ENCODE measurements around a stretch of chr6.

DNA sequence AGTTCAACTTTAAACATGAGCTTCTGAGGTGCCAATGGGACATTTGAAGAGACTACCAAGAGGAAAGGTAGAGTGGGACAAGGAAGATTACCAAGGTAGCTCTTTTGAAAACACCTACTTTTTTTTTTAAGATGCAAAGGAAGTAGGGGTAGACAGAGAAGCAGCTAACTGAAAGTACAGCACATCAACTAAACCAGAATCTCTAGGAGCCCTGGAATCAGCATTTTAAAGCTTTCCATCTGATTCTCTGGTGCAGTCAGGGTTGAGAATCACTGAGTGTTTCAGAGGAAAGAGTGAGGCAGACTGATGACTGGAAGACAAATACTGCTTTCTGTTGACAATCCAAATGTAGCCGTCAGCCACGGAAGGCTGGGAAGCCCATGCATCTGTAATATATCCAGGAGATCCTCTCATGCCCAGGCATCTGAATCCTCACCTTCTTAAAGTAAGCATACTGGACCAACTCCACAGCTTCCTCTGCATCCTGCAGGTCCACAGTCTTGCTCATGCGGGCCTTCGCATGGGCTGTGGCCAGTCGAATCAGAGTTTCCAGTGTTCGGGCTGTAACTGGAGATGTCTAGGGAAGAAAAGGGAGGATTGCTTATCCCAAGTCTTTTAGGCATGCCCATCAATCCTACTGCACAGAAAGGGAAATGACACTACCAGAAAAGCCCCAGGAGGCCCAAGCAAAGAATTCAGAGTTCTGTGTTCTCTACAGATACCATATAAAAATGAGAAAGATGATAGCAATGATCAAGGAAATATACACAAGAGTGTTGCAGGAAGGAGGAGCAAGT, 15.7 kb downstream of the MCM3 start:
- RAMPAGE, long total RNA: no peak
- RRBS, 2 experiments: no CpG with 5 or more reads among the region's 6 CpGs
CAGE:
- cytosol, long polyA minus RNA: no peak
- cytosol, long polyA plus RNA: no peak
- long polyA plus RNA: no peak
- nucleolus, long total RNA: no peak
- nucleus, long polyA plus RNA: no peak
- nucleus, long total RNA: no peak

- RAMPAGE, long total RNA: no peak
- RRBS, 2 experiments: no CpG with 5 or more reads among the region's 7 CpGs
CAGE:
- cytosol, long polyA minus RNA: no peak
- cytosol, long polyA plus RNA: no peak
- long polyA plus RNA: no peak
- nucleolus, long total RNA: no peak
- nucleus, long polyA plus RNA: no peak
- nucleus, long total RNA: no peak
Measured at GRCh38 chr6:52285214-52285564, 647 bp upstream of the MCM3 start.

- RAMPAGE, long total RNA: no peak
- RRBS, 2 experiments: no CpG with 5 or more reads among the region's 5 CpGs
CAGE:
- cytosol, long polyA minus RNA: no peak
- cytosol, long polyA plus RNA: no peak
- long polyA plus RNA: no peak
- nucleolus, long total RNA: no peak
- nucleus, long polyA plus RNA: no peak
- nucleus, long total RNA: no peak
Measured at GRCh38 chr6:52370183-52370686, 8.3 kb downstream of the PAQR8 start.

GRCh38 chr6:52393587-52394899, 26.1 kb upstream of the EFHC1 start:
- RAMPAGE, long total RNA: no peak
- RRBS, 2 experiments: no CpG with 5 or more reads among the region's 12 CpGs
CAGE:
- cytosol, long polyA minus RNA: no peak
- cytosol, long polyA plus RNA: no peak
- long polyA plus RNA: no peak
- nucleolus, long total RNA: no peak
- nucleus, long polyA plus RNA: no peak
- nucleus, long total RNA: no peak

DNA sequence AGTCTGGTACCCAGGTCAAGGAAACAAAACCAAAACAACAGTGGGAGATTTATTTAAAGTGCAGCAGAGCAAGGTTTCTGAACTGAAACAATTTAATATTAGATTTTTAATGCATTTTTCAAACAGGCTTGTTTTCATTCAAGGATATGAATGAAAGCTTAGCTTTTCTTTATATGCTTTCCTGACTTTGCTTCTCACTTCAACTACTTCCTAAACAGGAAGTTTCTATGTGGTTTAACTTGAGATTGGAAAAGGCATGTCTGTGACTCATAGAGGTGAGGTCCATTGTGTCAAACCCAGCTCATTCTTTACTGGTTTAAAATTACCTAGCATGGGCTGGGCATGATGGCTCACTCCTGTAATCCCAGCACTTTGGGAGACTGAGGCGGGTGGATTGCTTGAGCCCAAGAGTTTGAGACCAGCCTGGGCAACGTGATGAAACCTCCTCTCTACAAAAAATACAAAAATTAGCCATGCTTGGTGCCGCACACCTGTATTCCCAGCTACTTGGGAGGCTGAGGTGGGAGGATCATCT, 34.4 kb downstream of the EFHC1 start:
- RAMPAGE, long total RNA: no peak
- RRBS, 2 experiments: no CpG with 5 or more reads among the region's 3 CpGs
CAGE:
- cytosol, long polyA minus RNA: no peak
- cytosol, long polyA plus RNA: no peak
- long polyA plus RNA: no peak
- nucleolus, long total RNA: no peak
- nucleus, long polyA plus RNA: no peak
- nucleus, long total RNA: no peak

DNA sequence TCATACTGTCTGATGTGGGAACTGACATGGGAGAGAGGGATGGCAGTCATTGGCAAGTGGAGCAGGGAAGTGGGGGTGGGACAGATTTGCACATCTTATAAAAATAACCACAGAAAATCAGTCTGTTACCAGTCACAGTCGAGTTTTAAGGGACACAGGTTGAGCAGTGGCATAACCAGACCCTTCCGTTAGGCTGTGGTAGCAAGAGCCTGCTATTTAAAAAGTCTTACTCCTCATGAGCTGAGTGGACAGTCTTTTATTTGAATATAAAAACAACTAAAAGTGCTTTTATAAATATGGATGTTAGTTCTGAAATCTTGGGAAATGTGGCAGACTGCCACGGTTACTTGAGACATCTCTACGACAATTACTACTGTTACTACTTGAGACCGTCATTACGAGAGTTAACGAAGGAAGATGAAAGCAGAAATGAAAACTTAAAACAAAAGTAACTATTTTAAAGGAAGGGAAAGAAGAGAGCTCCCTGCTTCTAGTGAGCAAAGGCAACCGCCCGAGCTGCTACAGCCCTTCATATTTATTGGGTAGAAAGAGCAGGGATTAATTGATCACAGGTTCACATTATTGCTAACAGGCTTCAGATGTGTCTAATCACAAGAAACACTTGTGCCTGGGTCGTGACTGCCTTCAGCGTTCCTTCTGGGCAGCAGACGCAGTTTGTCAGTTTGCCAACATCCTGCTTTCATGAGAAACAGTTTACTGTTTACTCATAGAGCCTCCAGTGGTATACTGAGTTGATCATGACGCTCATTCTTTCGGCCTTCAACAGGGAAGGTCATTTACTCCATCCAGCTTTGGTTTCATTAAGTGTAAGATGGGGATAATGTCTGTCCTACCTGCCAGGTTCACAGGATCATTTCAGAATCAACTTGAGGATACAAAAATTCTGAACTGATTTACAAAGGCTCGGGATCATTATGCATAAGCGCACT, 71.4 kb downstream of the EFHC1 start:
- RAMPAGE, long total RNA: no peak
- RRBS, 2 experiments: no CpG with 5 or more reads among the region's 16 CpGs
CAGE:
- cytosol, long polyA minus RNA: no peak
- cytosol, long polyA plus RNA: no peak
- long polyA plus RNA: no peak
- nucleolus, long total RNA: no peak
- nucleus, long polyA plus RNA: no peak
- nucleus, long total RNA: no peak

DNA sequence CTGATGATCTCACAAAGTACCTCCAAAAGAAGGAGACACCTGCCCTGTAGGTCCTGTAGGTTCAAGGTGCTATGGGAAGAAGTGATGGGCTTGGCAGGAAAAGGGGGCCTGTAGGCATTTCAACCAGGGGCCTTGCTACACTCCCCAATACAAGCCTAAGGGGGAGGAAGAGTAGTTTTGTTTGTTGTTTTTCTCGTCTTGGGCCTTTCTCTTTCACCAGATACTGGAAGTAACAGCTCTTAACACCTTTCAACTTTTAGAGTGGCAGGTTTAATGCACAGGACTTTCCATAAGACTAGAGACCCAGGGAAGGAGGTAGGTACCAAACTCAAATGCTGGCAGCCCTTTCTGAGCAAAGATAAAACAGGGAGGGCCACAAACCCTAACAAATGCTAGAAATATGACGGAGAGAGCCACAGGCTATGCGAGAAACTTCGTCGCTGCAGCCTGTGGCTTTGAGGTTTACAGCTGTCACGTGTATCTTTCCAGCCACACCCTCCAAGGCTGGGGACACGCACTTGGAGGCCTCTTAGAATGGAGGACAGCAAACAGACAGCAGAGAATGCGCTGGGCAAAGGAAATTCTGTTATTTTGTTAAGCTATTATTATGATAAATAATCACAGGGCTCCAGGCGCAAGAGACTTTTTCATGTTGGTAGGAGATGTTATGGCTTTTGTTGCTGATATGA, 2.2 kb downstream of the TRAM2 start:
- RAMPAGE, long total RNA: no peak
- RRBS, 2 experiments: no CpG with 5 or more reads among the region's 9 CpGs
CAGE:
- cytosol, long polyA minus RNA: no peak
- cytosol, long polyA plus RNA: no peak
- long polyA plus RNA: no peak
- nucleolus, long total RNA: no peak
- nucleus, long polyA plus RNA: no peak
- nucleus, long total RNA: no peak

- RAMPAGE, long total RNA: no peak
- RRBS, 2 experiments: no CpG with 5 or more reads among the region's 4 CpGs
CAGE:
- cytosol, long polyA minus RNA: no peak
- cytosol, long polyA plus RNA: no peak
- long polyA plus RNA: no peak
- nucleolus, long total RNA: no peak
- nucleus, long polyA plus RNA: no peak
- nucleus, long total RNA: no peak
Measured at GRCh38 chr6:52746148-52746943, 16.9 kb downstream of the GSTA2 start.

GRCh38 chr6:52801446-52802117, 2.0 kb downstream of the GSTA1 start:
- RAMPAGE, long total RNA: no peak
- RRBS, 2 experiments: no CpG with 5 or more reads among the region's 3 CpGs
CAGE:
- cytosol, long polyA minus RNA: no peak
- cytosol, long polyA plus RNA: no peak
- long polyA plus RNA: no peak
- nucleolus, long total RNA: no peak
- nucleus, long polyA plus RNA: no peak
- nucleus, long total RNA: no peak

GRCh38 chr6:52976469-52977346, 18.4 kb downstream of the GSTA4 start:
- RAMPAGE, long total RNA: no peak
- RRBS, 2 experiments: no CpG with 5 or more reads among the region's 8 CpGs
CAGE:
- cytosol, long polyA minus RNA: no peak
- cytosol, long polyA plus RNA: no peak
- long polyA plus RNA: no peak
- nucleolus, long total RNA: no peak
- nucleus, long polyA plus RNA: no peak
- nucleus, long total RNA: no peak

- RAMPAGE, long total RNA: no peak
- RRBS, 2 experiments: no CpG with 5 or more reads among the region's 5 CpGs
CAGE:
- cytosol, long polyA minus RNA: no peak
- cytosol, long polyA plus RNA: no peak
- long polyA plus RNA: no peak
- nucleolus, long total RNA: no peak
- nucleus, long polyA plus RNA: no peak
- nucleus, long total RNA: no peak
Measured at GRCh38 chr6:53062194-53062861, 704 bp upstream of the CILK1 start.

DNA sequence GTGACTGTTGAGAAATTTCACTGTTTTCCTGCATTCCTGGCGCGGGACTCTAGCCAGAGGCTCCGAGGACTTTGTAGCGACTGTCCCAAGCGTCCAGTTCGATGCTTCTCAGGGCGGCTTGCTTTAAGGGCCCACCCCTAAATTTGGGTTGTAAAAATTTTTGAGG, 277 bp upstream of the FBXO9 start:
- RAMPAGE, long total RNA: no peak
- RRBS, 2 experiments: no CpG with 5 or more reads among the region's 7 CpGs
CAGE:
- cytosol, long polyA minus RNA: no peak
- cytosol, long polyA plus RNA: no peak
- long polyA plus RNA: no peak
- nucleolus, long total RNA: no peak
- nucleus, long polyA plus RNA: no peak
- nucleus, long total RNA: no peak

DNA sequence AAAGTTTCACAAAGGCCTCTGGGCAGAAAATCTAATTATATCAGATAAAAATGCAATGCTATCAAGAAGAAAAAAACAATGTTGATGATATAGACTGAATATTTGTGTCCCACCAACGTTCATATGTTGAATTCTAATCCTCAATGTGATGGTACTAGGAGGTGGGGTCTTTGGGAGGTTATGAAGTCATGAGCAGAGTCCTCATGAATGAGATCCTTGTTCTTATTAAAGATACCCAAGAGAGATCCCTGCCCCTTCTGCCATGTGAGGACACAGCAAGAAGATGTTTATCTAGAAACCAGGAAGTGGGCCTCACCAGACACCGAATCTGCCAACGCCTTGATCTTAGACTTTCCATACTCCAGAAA, 67.6 kb upstream of the GCM1 start:
- RAMPAGE, long total RNA: no peak
- RRBS, 2 experiments: no CpG with 5 or more reads among the region's 3 CpGs
CAGE:
- cytosol, long polyA minus RNA: no peak
- cytosol, long polyA plus RNA: no peak
- long polyA plus RNA: no peak
- nucleolus, long total RNA: no peak
- nucleus, long polyA plus RNA: no peak
- nucleus, long total RNA: no peak

- RAMPAGE, long total RNA: no peak
- RRBS, 2 experiments: no CpG with 5 or more reads among the region's 7 CpGs
CAGE:
- cytosol, long polyA minus RNA: no peak
- cytosol, long polyA plus RNA: no peak
- long polyA plus RNA: no peak
- nucleolus, long total RNA: no peak
- nucleus, long polyA plus RNA: no peak
- nucleus, long total RNA: no peak
Measured at GRCh38 chr6:53258222-53259118, 90.3 kb downstream of the ELOVL5 start.

DNA sequence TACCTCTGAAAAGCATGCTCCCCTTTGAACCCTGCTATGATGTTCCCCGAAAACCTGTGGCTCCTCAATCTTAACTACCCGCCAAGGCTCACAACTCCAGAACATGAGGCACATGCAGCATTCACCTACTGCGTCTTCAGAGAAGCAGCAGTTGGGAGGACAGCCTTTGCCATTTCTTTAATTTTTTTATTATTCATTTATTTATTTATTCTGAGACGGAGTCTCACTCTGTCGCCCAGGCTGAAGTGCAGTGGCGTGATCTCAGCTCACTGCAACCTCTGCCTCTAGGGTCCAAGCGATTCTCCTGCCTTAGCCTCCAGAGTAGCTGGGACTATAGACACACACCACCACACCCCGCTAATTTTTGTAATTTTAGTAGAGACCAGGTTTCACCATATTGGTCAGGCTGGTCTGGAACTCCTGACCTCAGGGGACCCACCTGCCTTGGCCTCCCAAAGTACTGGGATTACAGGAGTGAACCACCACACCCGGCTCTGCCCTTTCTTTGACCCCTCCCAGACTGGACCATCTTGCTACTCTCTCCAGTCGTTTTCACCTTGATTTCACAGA, 55.5 kb downstream of the ELOVL5 start:
- RAMPAGE, long total RNA: no peak
- RRBS, 2 experiments: no CpG with 5 or more reads among the region's 10 CpGs
CAGE:
- cytosol, long polyA minus RNA: no peak
- cytosol, long polyA plus RNA: no peak
- long polyA plus RNA: no peak
- nucleolus, long total RNA: no peak
- nucleus, long polyA plus RNA: no peak
- nucleus, long total RNA: no peak

DNA sequence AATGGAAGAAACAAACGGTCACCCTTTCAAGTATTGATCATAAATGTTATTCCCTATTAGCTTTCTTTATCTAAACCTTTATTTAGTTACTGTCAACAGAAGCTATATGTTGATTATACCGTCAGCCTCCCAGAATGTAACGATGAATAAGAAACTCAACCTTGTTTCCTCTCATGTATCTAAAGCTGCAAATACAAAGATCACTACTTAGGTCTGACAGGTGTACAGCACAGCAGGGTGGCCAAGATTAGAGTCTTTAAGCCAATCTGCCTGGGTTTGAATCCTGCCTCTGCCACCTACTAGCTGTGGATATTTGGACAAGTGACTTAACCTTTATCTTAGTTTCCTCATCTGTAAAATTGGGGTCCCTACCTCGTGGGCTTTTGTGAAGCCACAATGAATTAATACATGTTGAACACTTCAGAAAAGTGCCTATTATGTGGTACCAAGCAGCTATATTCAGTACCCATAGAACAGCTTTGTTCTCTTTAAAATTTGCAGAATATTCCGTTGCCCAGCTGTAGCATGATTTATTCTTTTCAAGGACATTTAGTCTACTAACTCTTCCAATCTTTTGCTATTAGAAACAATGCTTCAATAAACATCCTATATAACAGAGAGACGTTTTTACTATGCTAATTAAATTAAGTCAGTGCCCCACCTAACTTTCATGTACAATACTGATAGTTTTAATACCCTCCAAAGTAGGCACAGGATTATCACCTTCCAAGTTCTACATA, 7.4 kb downstream of the ELOVL5 start:
- RAMPAGE, long total RNA: no peak
- RRBS, 2 experiments: no CpG with 5 or more reads among the region's 6 CpGs
CAGE:
- cytosol, long polyA minus RNA: no peak
- cytosol, long polyA plus RNA: no peak
- long polyA plus RNA: no peak
- nucleolus, long total RNA: no peak
- nucleus, long polyA plus RNA: no peak
- nucleus, long total RNA: no peak

DNA sequence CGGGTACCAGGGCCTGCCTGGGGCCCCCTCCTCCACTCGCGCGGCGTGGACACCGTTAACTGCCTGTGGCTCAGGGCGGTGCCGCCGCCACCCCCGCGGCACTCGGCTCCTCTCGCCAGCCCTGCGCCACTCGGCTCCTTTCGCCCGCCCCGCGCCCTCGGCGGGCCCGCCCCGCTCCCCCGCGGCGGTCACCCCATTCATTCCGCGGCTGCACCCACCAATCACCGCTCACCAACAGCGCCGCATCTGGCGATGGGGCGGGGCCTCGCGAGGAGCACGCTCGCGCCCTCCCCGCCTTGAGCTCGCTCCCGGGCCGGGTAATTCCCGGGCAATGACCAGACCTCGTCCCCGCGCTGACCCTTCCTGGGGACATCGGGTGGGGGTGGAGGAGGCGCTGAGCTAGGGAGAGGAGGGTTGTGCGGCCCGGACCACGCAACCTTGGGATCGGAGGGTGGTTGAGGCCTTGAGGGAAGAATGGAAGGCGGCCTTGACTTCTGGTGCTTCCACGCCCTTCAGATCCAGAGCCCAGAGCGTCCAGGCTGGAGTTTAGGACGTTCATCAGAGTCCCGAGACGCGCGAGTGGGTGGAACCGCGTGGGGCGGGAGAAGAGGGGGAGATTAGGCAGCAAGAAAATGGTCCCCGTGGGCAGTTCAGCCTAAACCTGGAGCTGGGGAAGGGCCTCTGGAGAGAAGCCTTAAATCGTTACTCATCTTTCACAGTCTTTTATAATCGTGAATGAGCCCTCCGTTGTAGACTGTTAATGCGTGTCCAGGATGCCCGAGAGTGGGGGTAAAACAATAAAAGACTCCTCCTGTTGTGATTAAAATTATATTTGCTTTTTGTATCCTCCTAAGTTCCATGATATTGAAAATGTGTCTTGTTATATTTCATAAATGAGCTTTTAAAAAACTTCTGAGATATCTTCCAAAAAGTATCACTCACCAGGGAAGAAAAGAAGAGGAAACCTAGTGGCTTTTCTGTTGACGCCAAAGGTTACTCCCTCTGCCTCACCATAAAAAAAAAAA, 10.8 kb upstream of the ELOVL5 start:
- RAMPAGE, long total RNA: start-site peak on the plus strand centred at position 283 of the sequence, 57 bp wide, 23 and 18 reads in 2 replicates
- RRBS, 2 experiments: 0 to under 1% methylated on average over 4 to 7 of the region's 70 CpGs
CAGE:
- cytosol, long polyA minus RNA: no peak
- cytosol, long polyA plus RNA: no peak
- long polyA plus RNA: no peak
- nucleolus, long total RNA: start-site peak on the plus strand centred at position 325 of the sequence, 110 bp wide, 24 reads
- nucleus, long polyA plus RNA: no peak
- nucleus, long total RNA: no peak

GRCh38 chr6:53433410-53433803, 84.7 kb upstream of the ELOVL5 start:
- RAMPAGE, long total RNA: no peak
- RRBS, 2 experiments: no CpG with 5 or more reads among the region's 4 CpGs
CAGE:
- cytosol, long polyA minus RNA: no peak
- cytosol, long polyA plus RNA: no peak
- long polyA plus RNA: no peak
- nucleolus, long total RNA: no peak
- nucleus, long polyA plus RNA: no peak
- nucleus, long total RNA: no peak

DNA sequence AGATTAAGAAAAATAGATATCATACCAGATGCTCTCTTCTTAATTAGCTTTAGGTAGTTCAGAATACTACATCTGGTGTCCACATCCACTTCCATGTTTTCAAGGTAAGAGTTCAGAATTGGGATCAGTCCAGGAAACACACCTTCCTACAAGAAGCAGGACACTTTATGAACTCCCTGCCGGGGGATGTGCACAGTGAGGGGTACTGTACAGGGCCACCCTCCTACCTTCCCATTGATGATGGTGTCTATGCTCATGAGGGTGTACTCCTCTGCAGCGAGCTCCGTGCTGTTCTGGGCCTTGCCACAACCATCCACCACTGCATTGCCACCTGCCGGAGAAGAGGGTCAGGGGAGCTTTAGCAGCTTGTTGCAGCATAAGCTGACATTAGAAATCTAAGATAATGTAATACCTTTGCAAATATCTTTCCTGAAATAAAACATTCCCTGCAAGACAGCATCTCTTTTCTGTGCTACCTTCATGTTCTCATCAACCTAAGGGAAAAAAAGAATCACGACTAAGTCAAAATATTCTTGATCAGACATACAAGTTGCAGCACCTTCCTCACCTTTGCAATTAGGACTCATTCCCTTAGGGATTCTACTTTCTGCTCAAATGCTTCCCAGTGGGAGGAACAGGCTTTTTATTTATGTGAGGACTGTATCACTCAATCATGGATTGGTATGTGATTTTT, 44.7 kb downstream of the GCLC start:
- RAMPAGE, long total RNA: no peak
- RRBS, 2 experiments: no CpG with 5 or more reads among the region's 5 CpGs
CAGE:
- cytosol, long polyA minus RNA: no peak
- cytosol, long polyA plus RNA: no peak
- long polyA plus RNA: no peak
- nucleolus, long total RNA: no peak
- nucleus, long polyA plus RNA: no peak
- nucleus, long total RNA: no peak

DNA sequence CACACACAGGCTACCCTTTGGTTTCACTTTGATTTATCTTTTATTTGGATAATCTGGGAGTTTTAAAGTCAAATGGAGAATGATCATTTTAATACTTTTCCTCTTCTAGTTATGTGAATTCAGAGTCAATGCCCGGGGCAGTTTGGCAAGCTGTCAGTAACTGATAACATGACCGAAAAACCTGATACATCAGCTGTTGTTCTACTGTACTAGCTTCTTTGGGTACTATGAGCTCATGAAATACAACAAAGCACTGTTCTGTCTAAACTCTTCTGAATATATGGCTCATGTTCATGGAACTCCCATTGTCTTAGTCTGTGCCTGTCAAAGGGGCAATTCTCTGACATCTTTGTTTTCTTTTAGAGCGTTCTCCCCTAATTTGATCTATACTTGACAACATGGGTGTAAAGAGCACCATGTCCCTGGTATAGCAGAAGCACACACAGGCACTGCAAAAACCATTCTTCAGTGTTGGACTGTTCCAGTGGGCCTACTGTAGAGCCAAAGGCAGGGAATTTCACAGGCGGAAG, 30.1 kb downstream of the KLHL31 start:
- RAMPAGE, long total RNA: no peak
- RRBS, 2 experiments: no CpG with 5 or more reads among the region's 4 CpGs
CAGE:
- cytosol, long polyA minus RNA: no peak
- cytosol, long polyA plus RNA: no peak
- long polyA plus RNA: no peak
- nucleolus, long total RNA: no peak
- nucleus, long polyA plus RNA: no peak
- nucleus, long total RNA: no peak

Data from GM12878 (cell line).